Aortic smooth muscle cell (primary cell): ENCODE results near the genes NR2E3, MYO9A, CELF6 and ARIH1.

GRCh38 chr15:71278767-71279197 is 163.5 kb downstream of the THSD4 start:
- RRBS, result no CpG with 5 or more reads among the region's 7 CpGs

- RRBS, result no CpG with 5 or more reads among the region's 3 CpGs
Measured at GRCh38 chr15:71328351-71328864, 213.1 kb downstream of the THSD4 start.

DNA sequence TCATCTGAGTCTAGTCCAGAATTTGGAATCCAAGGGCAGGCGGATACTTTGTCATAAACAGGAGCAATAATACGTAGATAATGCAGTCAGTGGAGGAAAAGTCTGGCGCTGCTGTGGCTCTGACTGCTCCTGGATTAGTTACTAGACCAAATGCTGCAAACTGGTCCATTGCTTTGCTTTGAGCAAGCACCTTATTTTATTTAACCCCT is 285.1 kb downstream of the THSD4 start:
- RRBS, result no CpG with 5 or more reads among the region's 3 CpGs

- RRBS, result no CpG with 5 or more reads among the region's 3 CpGs
Measured at GRCh38 chr15:71414757-71415397, 299.6 kb downstream of the THSD4 start.

GRCh38 chr15:71515600-71516199 is 294.7 kb upstream of the NR2E3 start:
- RRBS, result no CpG with 5 or more reads among the region's 6 CpGs

- RRBS, result no CpG with 5 or more reads among the region's 3 CpGs
Measured at GRCh38 chr15:71530027-71530411, 280.3 kb upstream of the NR2E3 start.

DNA sequence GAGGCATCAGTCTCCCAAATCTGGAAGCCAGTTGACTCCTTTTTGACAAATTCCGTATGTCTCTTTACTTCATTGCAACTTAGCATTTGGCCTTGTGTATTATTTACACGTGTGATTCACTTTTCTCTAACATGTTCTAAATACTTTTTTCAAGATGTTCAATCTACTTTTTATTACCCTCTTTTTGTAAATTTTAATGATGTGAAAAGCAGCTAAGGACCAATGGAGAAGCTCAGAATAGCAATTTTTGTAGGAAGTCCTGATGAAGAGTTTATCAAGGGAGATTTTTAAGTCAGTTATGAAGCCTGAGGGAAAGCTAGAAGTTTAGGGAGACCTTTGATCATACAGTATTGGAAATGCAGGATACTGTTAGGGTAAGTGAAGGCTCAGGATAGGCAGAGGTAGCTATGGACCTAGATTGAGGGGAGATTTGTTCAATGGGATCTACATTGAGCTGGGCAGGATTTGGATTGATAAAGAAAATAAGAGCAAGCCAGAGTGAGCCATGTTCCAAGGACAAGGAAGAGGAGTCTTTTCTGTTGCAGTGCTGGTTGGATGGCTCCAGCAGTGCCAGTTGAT is 187.8 kb upstream of the NR2E3 start:
- RRBS, result no CpG with 5 or more reads among the region's 2 CpGs

DNA sequence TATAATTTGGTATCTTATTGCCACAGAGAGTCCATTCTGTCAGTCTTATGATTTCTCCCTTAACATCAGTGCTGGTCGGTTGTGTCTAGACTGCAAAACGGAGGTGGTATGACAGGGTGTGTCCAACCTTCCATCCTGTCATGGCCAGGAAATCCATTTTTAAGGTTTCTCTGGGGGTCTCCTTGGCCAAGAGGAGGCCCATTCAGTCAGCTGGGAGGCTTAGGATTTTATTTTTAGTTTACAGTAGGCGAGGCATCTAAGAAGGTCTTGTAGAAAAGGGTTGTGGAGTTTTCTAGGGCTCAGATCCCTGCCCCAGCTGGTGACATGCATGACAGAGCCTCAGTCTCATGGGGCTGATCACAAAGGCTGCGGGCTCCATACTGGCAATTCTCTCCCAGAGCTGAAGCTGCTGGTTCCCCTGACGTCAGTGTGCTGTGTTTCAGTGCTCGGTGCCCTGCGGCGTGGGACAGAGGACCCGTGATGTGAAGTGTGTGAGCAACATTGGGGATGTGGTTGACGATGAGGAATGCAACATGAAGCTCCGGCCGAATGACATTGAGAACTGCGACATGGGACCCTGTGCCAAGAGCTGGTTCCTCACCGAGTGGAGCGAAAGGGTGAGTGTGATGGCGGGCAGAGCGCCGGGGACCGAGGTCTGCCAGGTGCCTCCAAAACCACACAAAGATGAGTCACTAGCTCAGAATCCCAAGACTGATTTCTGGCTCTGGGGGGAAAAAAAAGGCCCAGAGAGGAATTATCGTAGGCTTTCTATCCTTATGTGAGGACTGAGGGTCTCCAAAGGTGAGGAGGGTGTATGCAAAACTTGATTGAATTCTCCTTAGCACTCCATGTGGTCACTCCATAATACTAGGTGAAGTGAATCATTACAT is 62.1 kb upstream of the NR2E3 start:
- RRBS, result 93% methylated on average over 7 of the region's 20 CpGs

- RRBS, result no CpG with 5 or more reads among the region's 5 CpGs
Measured at GRCh38 chr15:71780733-71781287, 29.5 kb upstream of the NR2E3 start.

DNA sequence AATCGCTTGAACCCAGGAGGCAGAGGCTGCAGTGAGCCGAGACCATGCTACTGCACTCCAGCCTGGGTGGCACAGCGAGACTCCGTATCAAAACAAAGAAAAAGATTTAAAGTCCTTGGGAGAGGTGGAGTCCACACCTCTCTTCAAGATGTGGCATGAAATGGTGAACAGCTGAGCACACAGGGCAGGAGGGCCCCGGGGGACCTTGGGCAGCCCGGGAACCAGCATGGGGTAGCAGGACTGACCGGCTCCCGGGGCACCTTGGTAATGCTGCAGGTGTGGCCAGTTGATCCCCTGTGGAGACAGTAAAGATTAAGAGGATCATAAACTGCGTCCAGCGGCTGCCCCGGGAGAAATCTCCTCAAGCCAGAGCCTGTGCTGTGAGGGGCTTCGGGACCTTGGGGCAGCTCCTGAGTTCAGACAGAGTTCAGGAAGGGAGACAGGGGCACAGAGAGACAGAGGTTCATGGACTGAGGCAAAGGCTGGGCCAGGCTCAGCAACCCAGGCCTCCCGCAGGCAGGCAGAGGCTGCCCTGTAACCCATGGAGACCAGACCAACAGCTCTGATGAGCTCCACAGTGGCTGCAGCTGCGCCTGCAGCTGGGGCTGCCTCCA is at the start of gene NR2E3:
Gene NR2E3, plus strand, starts transcription at position 352 of the 614 bp plus-strand sequence.
- RRBS, result 75% methylated on average over 4 of the region's 14 CpGs

DNA sequence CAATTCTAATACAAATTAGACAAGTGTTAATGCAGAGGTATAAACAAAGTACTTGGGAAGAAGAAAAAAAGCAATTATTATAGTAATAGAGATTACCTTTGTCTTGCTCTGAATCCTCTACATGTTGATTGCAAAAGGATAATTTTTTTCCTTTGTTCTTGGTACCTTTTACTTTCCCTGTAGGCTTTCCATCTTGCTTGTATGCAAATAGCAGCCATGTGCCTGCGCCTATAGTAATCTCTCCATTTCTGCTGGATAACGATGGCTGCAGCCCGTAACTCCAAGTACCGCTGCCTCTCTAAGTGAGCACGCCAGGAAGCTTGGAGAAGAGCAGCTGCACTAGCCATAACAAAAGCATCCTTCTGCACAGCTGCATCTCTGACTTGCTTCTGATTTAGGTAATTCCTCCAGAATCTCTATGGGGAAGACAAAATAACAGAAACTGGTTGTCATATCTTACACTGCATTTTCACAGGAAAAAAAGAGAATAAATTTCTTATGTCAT is 89.3 kb downstream of the NR2E3 start:
- RRBS, result no CpG with 5 or more reads among the region's 5 CpGs

DNA sequence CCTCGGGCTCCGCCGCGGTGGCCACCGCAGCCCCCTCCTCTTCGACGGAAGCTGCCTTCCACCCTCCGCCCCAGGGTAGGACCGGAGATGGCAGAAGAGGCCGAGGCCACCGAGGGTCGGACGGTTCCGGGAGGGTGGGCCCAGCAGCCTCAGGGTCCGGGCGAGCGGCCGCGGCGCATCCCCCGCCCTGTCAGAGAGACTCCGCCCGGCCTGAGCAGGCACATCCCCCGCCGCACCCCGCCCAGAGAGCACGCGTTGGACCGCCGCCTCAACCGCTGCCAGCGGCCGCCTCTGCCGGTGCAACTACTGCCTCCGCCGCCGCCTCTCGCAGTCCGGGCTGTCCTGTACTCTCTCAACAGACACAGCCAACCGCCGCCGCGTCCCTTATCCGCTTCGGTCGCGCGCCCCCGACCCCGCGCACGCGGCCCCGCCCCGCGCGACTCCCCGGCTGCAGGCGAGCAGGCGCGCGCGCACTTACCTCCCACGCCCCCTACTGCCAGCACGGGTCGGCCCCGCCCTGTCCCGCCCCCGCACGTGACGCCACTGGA is at the start of gene MYO9A:
Gene MYO9A, minus strand, starts transcription at position 472 of the 548 bp plus-strand sequence.
- RRBS, result 2% methylated on average over 38 of the region's 71 CpGs

DNA sequence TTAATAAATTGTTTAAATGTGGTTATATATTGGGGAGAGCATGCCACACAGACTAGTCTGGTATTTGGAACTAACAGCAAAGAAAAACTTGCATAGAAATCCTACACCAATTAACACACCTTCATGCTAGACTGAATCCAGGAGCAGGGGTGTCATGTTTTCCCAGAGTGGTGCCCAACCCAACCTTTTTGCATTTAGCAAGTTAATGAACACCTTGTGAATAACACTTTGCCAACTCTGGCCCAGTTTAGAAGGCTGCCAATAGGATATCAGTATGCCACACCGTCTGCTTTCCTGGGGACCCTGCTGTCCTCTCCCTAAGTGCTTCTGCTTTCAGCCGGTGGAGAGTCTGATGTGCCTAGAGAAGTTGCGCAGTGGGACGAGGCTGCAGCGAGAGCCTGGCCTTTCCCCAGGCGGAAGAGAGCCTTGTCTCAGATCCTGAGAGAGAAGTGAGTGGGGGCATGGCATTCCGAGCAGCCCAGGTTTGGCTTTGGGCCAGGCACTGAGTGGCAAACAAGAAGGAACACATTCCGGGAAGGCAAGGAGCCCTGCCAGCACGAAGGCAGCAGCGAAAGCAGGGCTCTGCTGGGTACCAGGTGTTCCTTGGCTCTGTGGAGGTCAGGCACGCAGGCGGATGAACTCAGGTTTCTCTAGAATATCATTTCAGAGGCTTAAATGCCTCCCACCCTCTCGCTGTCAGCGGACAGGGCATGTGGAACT is 36.9 kb downstream of the SENP8 start:
- RRBS, result no CpG with 5 or more reads among the region's 14 CpGs

DNA sequence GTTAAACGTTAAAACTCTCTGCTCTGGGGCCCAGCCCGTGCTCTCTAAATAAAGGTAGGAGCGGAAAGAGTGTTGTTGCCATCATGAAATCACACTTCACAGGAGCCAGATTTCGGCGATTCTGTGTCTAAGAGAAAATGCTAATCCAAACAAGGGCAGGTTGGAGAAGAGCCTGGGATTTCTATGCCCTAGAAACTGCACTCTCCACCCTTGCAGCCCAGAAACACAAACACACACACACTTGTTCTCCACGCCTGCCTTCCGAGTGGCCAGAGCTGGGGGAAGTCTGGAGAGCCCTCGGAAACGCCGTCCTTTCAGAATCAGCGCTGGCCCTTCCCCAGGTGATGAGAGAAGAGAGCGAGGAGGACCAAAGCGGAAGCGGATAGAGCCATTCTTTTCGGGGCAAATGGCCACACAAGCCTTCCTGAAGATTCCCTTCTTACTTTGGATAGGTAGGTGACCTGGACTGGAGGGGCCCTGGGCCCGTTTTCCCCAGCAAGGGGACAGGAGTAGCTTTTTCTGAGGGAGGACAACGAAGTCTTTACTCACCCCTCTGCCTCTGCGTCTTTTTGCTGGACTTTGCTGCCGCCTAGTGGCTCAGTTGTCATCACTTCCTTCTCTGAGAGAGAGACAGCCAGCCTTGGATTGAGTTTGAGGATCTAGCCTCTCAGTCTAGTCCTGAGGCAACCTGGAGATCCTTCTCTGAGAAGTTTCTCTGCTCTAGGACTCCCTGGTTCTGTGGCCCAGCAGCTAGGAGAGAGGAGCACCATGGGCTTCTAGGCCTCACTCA is 37.6 kb downstream of the SENP8 start:
- RRBS, result no CpG with 5 or more reads among the region's 19 CpGs

DNA sequence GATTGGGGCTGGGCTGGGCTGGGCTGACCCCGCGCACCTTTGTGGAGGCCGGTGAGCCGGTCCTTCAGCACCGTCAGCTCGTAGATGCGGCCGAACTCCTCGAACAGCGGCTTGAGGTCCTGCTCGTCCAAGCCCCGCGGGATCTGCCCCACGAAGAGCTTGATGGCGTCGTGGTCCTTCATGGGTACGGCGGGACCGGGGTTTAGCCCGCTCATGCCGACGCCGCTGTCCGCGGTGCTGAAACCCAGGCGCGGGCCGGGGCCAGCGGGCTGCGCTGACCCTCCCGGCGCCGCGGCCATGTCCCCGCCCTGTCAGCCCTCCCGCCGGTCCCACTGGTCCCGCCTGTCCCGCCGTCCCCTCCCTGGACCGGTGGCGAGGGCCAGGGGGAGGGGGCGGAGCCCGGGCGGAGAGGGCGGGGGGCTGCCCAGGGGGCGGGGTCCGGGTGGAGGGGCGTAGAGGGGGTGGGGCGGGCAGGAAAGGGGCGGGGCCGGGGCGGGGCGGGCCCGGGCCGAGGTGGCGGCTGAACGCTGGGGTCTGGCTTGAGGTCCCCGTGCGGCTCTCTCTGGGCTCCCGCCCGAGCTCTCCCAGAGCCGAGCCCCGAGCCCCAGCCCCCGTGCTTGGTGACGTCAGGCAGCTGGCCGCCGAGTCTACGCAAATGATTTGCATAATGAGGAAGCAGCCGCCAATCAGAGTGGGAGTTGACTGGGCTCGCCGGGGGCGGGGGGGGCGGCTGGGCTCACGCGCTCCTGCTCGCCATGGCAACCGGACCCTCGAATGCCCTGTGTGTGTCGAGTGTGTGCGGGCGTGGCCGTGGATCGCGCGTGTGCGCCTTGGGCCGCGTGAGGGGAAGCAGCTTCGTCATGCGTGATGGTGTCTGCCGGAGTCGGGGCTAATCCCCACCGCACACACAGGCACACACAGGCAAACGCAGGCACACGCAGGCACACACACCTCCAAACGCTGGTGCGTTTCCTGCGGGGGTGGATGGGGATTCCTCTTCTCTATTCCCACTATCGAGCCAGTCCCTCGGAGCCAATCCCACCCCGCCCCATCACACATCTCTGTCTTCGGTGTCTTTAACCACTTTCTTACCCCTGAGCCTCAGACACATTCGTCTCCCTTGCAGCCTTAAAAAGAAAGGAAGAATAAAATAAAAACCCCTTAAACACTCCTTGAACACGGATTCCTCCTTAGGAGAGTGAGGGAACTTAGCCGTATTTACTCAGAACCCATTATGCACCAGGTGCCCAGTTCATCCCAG is at the start of gene CELF6:
Gene CELF6, minus strand, starts transcription at position 582 of the 1,261 bp plus-strand sequence.
- RRBS, result 3% methylated on average over 40 of the region's 106 CpGs

- RRBS, result 1% methylated on average over 7 of the region's 60 CpGs
Measured at GRCh38 chr15:72473330-72474427, at the start of gene ARIH1. Gene ARIH1 (plus strand): TSS chr15:72474330.

- RRBS, result no CpG with 5 or more reads among the region's 2 CpGs
Measured at GRCh38 chr15:72585236-72585770, 69.2 kb upstream of the GOLGA6B start.

GRCh38 chr15:72731111-72731574 is 45.1 kb downstream of the BBS4 start:
- RRBS, result no CpG with 5 or more reads among the region's 3 CpGs

- RRBS, result no CpG with 5 or more reads among the region's 7 CpGs
Measured at GRCh38 chr15:73054382-73055189, 2.3 kb downstream of the NEO1 start.

- RRBS, result no CpG with 5 or more reads among the region's 3 CpGs
Measured at GRCh38 chr15:73082395-73083419, 30.4 kb downstream of the NEO1 start.